Tongue (tissue), 2 donors: ENCODE measurements around a stretch of chr14.

GRCh38 chr14:54568432-54568686 lies 1.4 kb downstream of the SAMD4A start:
- RAMPAGE, long total RNA = no peak

DNA sequence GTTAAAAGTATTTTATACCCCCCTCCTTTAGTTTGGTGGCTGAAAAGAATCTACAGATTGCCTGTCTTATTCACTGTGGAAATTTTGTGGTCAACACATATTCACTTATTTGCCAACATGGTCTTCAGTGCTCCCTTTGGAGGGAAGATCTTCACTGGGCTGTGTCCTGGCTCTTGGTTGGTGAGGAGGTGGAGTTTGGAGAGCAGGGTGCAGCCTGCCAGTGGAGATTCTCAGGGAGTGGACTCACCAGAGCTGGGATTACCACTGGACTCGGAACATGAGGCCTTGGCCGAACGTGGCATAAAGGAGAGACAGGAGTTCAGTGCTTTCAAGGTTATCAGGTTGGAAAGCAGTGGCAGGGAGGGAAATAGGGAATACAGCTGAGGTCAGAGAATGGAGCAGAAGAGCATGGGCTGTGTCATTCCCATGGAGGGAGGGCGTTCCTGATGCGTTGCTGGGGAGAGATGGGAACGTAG lies 39.9 kb downstream of the SAMD4A start:
- RAMPAGE, long total RNA = no peak

- RAMPAGE, long total RNA = no peak
Measured at GRCh38 chr14:54627551-54628624, 61.0 kb downstream of the SAMD4A start.

DNA sequence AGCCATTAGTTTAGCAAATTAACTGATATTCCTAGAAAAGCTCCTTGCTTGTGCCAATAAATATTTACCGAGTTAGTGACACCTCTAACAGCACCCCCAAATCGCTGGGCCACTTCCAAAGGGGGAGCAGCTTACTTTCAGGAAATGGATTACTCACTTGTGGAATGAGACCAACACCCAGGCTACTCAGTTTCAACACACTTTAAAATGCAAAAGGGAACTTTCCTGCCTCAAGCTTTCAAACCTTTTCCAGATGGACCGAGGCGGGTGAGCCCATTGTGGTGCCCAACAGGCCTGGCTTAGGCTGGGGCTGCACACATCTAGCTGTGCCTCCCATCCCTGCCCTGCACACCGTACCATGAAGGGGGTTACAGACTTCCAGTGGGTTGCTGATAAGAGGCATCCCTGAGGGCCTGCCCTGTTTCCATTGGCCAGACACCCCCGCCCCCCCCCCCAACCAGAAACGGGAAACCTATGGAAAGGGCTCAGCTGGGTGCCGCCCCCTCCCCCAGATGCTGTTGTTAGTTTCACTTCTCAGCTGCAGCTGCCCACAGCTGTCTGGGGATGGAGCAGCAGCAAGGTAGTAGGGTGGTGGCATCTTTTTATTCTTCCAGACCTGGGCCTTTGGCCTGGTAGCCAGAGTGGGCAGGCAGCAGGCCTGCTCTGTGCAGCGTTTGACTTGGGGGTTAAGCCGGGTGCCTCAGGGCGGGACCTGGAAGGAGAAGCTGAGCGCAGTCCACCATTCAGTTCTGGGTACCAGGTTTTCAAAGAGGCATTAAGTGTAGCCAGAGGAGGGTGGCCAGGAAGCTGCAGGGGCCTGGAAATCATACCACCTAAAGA lies 117.5 kb downstream of the SAMD4A start:
- RAMPAGE, long total RNA = no peak

DNA sequence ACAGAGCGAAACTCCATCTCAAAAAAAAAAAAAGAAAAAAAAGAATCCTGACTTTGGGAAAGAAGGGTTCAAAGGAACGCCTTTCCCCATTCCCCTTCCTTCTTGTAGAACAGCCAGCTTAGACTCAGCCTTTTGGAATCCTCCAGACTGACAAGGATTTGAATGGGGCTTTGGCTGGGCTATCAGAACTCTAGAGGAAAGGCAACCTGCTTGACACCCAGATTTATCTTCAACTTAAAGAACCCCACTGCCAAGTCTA lies 152.0 kb downstream of the SAMD4A start:
- RAMPAGE, long total RNA = no peak

- RAMPAGE, long total RNA = no peak
Measured at GRCh38 chr14:54783801-54784579, 118.6 kb downstream of the GCH1 start.

- RAMPAGE, long total RNA = no peak
Measured at GRCh38 chr14:54784725-54785104, 117.9 kb downstream of the GCH1 start.

DNA sequence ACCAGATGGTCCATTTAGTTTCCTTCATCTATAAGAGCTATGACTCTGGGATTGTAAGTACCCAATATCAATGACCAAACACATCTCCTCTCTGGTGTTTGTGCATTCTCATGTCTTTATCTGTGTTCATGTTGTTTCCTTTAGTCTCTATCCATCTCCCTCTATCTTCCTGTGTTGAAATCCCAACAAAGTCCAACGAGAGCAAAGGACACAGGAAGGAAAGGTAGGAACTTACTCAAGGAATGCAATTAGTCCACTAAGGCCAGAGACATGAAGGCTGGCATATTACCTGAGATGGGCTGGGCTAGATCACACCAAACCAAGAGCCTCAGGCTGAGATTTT lies 14.4 kb upstream of the LGALS3 start:
- RAMPAGE, long total RNA = no peak

- RAMPAGE, long total RNA = no peak
Measured at GRCh38 chr14:55121040-55121539, 8.0 kb upstream of the LGALS3 start.

DNA sequence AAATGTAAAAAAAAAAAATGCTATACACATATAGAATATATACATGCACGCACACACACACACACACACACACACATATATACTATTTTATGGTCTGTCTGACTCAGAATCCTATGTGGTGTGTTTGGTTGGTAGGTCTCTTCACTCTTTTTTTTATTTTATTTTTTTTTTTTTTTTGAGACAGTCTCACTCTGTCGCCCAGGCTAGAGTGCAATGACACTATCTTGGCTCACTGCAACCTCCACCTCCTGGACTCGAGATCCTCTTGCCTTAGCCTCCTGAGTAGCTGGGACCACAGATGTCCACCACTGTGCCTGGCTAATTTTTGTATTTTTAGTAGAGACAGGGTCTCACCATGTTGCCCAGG lies 65.6 kb downstream of the FBXO34 start:
- RAMPAGE, long total RNA = no peak

DNA sequence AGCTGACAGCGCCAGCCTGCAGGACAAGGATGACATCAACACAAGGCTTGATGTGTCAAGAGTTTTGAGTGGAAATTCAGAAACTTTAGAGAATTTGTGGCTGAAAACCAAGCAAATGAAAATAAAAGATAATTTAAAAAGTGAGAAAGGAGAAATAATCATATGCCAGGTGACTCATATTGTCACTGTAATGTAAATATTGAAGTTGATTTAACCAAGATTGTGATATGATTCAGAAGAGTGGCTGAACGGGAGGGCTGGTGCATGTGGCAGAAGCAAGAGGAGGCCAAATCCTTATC lies 23.0 kb upstream of the TBPL2 start:
- RAMPAGE, long total RNA = no peak

GRCh38 chr14:55611738-55612614 lies 32.0 kb downstream of the KTN1 start:
- RAMPAGE, long total RNA = no peak

DNA sequence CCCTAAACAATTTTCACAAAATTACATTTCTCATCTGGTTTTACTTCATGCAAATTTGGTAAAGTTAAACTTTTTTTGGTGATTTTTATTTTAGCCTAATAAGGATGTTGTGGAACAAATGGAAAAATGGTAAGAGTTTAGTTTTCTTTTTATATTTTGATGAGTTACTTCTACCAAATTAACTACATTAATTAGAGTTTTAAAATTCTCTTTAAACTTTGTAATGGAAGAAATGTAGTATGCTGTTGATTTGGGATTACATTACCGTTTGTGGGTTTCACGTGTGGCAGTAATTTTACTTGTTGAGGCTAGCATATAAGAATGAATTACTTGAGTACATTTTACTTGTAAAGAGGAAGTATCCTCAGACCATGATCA lies 66.9 kb downstream of the KTN1 start:
- RAMPAGE, long total RNA = no peak

DNA sequence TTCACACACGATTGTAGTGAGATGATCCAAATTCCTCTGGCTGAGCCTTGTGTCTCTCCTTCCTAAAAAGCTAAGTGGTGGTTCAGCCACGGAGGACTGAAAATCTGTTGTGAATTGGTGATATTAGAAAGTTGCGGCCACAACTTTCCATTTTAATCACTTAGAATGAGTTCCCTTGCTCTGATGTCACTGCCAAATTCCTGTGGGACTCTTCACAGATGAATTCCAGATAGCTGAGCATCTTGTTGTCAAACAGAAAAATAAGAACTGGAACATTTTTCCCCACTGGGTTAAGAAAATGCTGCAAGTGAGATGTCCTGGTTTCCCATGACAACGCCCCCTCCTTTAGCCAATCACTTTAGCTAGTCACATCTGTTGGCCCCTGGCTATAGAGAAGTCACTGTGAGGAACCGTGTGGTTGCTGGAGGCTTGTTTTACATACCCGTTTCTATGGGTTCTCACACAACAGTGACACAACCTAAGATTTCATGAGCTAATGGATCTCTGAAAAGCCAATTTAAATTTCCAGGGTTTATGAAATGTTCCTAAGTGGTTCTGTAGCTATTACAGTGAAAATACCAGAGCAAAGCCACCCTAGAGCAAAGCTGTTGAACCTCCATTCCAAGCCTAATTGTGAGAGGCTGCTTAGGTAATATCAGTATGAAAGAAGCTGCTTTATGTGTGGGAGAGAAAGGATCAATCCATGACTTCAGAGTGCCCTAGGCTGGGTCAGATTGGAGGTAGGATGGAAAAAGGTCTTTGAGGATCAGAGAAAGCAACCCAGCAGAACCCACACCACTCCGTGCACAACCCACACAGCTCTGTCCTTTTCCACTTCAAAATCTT lies 136.0 kb downstream of the KTN1 start:
- RAMPAGE, long total RNA = no peak

DNA sequence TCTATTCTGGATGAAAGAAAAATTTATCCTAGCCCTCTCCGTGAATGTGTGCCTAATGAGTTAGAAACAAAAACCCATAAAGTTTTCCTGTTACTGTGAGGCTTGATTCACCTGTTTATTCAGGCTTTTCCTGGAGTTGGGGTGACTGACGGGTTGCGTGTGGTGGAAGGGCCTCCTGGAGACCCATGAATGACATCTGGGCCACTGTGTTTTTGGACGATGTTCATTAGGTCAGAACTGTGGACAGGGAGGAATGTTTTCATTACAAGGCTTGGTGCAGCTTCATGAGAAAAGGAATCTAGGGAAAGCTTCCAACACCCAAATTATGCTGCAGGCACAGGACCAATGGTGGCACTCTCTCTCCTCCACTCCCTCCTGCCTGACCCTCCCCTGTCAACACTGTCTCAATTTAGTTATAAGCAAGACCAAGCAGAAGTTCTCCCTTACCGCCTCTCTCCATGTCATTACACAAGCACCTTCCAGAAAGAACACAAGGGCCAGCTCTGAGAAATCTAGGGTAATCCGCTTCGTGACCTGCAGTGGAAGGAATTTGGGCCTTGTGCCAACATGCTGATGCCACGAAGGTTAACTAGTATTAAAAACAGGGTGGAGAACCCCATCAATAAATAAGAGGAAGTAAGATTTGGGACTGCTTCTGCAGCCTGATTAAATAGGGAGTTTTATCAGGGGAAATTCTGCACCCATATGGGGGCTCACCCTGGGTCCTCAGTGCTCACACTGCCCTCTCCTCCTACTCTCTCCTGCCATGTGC lies 200.2 kb downstream of the KTN1 start:
- RAMPAGE, long total RNA = no peak

DNA sequence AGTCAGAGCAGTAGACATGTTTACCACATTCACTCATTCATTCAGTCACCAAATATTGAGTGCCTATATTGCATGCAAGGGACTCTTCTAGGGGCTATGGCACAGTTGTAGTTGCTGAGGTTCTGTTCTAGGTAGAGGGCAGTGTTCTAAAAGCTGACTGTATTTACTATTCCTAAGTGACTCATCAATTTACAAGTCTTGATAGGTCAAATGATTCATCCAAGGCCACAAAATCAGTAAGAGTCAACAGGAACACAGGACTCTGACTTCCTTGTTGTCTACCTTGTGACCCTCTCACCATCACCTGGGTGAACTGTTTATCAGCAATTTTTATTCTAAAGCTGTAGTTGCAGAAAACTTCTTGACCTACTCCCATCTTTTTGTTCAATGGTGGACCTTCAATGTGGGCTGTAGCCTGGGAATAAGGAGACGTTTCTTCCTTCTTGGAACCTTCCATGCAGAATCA lies 223.1 kb downstream of the KTN1 start:
- RAMPAGE, long total RNA = no peak

DNA sequence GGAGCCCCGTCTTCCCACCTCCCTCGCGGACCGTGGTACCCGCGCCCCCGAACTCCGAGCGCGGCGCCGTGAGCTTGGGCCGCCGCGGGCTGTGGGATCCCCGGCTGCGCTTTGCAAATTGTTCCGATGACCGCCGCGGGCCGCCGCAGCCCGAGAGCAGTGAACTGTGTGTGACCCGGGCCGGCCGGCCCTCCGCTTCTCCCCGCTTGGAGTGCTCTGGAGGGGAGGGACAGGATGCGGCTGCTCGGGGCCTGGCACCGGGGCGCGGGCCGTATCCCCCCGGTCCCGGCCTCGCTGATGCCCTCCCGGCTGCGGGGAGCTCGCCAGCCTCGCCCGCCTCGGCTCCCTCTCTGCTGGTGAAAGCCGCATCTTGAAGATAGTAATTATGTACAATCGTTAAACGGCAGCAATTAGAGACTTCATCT lies 977 bp downstream of the PELI2 start:
- RAMPAGE, long total RNA = no peak

GRCh38 chr14:56133503-56134022 lies 15.4 kb downstream of the PELI2 start:
- RAMPAGE, long total RNA = no peak

- RAMPAGE, long total RNA = no peak
Measured at GRCh38 chr14:56198769-56199950, 80.9 kb downstream of the PELI2 start.

DNA sequence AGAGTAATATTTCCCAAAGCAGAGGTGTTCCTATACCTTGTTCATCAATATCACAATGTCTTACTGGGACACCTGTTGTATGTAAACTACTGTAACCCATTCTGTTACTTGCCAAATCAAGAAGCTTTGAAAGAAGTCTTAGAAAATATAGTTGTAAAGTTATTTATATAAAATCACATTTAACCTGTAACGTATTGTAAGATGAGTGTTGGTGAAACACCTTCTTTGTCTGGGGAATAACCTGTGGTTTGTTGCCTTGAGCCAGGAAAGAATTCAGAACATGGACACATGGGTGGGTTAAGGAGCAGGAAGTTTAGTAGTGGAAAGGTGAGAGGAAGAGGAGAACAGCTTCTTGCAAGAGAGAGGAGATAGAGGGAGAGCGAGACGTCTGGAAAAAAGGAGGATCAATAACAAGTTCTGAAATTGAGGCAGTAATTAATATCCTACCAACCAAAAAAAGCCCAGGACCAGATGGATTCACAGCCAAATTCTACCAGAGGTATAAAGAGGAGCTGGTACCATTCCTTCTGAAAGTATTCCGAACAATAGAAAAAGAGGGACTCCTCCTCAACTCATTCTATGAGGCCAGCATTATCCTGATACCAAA lies 134.2 kb downstream of the PELI2 start:
- RAMPAGE, long total RNA = no peak